ENCODE measurements around the genes C12orf56, XPOT, MSRB3 and IRAK3.

- RRBS, 2 experiments: no CpG with 5 or more reads among the region's 6 CpGs
These were observed 140.1 kb downstream of the MON2 start for GRCh38 chr12:62606358-62607467.

GRCh38 chr12:64293022-64293527 lies 71.0 kb upstream of the KICS2 start:
- RRBS, 2 experiments: no CpG with 5 or more reads among the region's 26 CpGs

- RRBS, 2 experiments: 92 to 98% methylated on average over 9 to 14 of the region's 78 CpGs
These were observed at the start of gene C12orf56 for GRCh38 chr12:64390209-64391203. C12orf56 (minus strand) TSS chr12:64390758.

DNA sequence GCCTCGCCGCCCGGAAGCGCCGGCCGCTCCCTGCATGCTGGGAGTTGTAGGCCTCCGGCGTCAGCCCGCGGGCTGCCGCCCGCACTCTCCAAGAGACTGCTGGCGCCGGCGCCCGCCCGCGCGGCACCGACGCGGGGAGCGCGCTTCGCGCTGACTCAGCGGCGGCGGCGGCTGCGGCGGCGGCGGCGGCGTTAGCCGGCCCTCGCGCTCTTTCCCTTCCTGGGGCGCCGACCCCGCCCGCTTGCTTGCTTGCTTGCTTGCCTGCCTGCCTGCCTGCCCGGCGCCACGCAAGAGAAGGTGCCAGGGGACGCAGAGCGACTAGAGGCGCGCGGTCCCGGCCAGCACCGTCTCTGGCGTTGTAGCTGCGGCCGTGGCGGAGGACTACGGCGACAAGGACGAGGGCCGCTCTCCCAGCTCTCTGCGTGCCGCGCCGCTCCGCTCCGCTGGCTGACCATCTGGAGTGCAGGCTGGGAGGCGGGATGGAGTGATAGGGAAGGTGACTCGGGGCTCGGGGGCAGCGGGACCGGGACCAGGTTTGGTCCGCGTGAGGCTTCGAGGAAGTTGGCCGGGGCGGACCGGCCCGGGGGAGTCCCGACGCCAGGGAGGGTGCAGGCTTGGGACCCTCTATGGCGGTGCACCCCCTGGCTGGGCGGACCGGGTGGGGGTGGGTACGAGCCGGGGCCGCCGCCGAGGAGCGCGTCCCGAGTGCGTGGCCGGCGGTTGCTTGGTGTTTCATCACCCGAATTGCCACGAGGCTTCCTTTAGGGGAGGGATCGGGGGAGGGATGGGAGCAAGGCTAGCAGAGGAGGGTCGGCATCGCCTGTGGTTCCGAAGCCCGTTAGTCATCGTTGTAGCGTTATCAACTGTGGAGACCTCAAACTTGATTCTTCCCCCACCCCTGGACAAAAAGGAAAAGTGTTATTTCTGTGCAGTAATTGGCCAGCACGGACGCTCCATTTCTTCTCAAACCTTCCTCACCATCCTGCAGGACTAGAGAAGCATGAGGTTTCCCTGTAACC lies at the start of gene XPOT:
Gene XPOT, plus strand, starts transcription at position 84 of the 1,019 bp plus-strand sequence.
- RRBS, 2 experiments: 1% methylated on average over 40 to 41 of the region's 106 CpGs

GRCh38 chr12:64405328-64405584 lies 1.1 kb downstream of the XPOT start:
- RRBS, 2 experiments: no CpG with 5 or more reads among the region's 7 CpGs

DNA sequence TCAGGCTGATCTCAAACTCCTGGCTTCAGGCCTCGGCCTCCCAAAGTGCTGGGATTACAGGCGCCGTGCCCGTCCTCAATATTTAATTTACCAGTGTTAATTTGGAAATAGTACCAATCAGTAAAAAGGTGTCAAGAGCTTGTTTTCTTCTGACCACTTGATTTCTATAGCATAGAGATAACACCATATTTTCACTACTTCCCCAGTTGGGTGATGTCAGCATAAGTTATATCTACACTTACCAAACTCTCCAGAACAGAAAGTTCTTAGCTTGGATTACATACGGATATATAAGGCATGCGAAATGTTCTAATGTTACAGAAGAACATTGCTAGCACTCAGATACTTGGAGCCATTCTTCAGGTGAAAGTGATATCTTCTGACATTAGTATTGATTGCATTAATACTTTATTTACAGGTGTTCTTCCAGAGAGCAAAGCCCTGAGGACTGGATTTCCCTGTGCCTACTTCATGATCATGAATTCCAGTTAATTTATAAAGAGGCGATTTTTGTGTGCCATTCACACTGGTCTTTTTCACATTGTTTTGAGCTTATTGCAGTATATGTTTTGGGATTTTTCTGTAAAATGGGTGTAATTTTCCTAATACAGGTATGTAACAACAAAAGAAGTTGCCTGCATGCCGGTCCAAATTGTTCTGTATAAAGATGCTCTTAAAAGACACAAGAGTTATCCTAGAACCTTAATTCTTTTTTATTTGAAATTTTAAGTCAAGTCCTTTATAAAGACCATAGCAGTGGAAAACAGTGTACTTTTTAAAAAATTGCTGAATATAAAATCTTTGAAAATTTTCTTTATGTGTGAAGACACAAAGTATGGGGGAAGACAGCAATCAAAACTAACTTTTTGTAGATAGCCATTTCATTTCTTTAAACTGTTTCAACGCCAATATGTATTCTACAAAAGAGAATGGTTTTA lies 4.0 kb upstream of the TBK1 start:
- RRBS, 2 experiments: no CpG with 5 or more reads among the region's 9 CpGs

GRCh38 chr12:64609845-64610426 lies 359 bp upstream of the RASSF3 start:
- RRBS, 2 experiments: under 1 to 2% methylated on average over 30 of the region's 53 CpGs

GRCh38 chr12:64674511-64674933 lies 64.2 kb downstream of the RASSF3 start:
- RRBS, 2 experiments: no CpG with 5 or more reads among the region's 8 CpGs

GRCh38 chr12:64681552-64682224 lies 71.4 kb downstream of the RASSF3 start:
- RRBS, 2 experiments: no CpG with 5 or more reads among the region's 5 CpGs

DNA sequence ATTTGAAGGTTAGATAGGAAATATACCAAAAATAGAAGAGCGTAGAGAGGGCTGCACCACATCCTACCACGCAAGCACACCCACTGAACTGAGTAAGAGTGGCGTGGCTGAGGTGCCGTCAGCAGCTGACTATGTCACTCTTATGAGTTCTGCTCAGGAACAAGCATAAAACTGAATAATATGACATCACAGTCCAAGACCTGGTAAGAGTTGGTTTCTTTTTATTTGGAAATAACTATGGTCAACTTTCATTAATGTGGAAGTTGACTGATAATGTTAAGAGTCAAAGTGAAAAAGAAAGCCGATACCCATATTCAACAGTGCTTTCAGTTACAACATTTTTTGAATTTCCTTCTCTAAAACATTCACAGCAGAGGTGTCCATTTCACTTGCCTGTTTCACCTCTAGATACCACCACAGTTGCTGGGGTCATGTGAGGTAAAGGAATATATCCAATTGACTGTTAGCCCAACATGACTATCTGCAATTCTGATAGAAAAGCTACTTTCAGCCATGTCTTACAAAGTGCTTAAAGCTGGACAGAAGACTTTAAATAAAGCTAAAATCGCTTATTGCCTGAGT lies 44.6 kb downstream of the GNS start:
- RRBS, 2 experiments: no CpG with 5 or more reads among the region's 6 CpGs

GRCh38 chr12:64780238-64781461 lies 21.4 kb upstream of the GNS start:
- RRBS, 2 experiments: under 1 to 1% methylated on average over 41 to 46 of the region's 132 CpGs

GRCh38 chr12:64824803-64825786 lies 648 bp downstream of the TBC1D30 start:
- RRBS, 2 experiments: 2 to 4% methylated on average over 19 of the region's 70 CpGs

- RRBS, 2 experiments: 2 to 3% methylated on average over 12 to 25 of the region's 73 CpGs
These were observed at the start of gene MSRB3 for GRCh38 chr12:65278363-65279197. MSRB3 (plus strand) TSS chr12:65278683.

DNA sequence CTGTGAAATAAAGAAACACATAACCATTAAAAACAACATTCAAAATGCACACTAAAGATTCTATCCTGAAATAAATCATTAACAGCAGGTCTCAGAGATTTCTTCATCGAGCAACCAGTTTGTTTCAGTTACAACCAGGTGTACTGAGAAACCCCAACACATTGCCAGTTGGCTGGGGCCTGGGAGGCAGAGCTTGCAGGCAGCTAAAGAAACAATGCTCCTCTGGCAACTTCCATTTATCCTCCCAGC lies 181.5 kb downstream of the MSRB3 start:
- RRBS, 2 experiments: no CpG with 5 or more reads among the region's 1 CpG

DNA sequence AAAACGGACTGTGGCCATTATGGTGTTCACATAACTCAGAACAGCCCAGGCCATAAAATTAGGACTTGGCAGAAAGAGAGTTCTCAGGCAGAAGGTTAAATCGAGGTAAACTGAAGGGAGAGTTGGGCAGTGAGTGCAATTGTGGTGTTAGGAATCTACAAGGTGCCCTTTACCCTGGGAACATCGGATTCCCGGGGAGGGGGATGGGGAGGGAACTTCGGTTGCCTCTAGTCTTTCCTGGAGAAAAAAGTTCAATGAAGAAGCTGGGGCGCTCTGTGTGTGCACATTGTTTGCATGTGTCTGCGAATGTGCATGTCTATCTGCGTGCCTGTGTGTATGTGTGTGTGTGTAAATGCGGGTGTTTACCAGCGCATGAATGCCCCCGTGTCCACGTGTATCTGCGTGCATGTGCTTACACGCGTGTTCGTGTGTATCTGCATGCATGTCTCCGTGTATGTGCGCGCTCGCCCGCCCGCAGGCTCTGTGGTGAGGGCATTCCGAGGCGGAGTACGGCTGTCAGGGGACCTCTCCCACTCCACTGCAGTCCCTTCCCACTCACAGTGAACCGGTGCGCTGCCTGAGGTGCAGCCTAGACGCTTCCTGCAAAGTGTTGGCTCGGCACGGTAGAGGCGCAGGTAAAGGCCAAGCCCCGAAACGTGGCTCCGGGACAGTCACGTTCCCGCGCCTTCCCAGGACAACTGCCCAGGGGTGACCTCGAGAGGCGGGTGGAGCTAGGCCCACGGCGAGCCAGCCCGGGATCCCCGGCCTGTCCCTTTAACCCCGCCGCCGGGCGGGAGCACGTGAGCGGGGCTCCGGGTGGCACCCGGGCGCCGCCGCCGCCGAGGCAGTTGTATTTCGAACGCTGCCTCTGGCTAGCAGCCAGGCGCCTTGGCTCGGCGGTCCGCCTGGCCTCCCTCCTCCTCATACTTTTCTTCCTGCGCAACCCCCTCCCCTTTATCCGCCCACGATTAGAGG lies 613 bp upstream of the HMGA2 start:
- RRBS, 2 experiments: under 1% methylated on average over 14 of the region's 65 CpGs

DNA sequence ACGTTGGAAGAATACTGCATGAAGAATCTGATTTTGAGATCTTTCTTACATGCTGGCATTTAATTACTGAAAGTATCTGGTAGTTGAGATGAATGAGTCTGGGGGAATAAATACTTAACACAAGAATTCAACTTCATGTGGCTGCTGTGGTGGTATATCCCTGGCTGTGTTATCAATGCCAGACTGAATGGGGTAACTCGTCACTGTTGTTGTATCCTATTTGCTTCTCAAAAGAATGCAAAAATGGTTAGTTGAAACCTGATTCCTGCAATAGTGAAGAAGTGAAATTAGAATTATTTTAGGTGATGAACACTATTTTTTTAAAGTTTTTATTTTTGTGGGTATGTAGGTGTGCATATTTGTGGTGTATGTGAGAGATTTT lies 72.5 kb downstream of the HMGA2 start:
- RRBS, 2 experiments: no CpG with 5 or more reads among the region's 2 CpGs

GRCh38 chr12:65936325-65936840 lies 112.1 kb downstream of the HMGA2 start:
- RRBS, 2 experiments: no CpG with 5 or more reads among the region's 6 CpGs

DNA sequence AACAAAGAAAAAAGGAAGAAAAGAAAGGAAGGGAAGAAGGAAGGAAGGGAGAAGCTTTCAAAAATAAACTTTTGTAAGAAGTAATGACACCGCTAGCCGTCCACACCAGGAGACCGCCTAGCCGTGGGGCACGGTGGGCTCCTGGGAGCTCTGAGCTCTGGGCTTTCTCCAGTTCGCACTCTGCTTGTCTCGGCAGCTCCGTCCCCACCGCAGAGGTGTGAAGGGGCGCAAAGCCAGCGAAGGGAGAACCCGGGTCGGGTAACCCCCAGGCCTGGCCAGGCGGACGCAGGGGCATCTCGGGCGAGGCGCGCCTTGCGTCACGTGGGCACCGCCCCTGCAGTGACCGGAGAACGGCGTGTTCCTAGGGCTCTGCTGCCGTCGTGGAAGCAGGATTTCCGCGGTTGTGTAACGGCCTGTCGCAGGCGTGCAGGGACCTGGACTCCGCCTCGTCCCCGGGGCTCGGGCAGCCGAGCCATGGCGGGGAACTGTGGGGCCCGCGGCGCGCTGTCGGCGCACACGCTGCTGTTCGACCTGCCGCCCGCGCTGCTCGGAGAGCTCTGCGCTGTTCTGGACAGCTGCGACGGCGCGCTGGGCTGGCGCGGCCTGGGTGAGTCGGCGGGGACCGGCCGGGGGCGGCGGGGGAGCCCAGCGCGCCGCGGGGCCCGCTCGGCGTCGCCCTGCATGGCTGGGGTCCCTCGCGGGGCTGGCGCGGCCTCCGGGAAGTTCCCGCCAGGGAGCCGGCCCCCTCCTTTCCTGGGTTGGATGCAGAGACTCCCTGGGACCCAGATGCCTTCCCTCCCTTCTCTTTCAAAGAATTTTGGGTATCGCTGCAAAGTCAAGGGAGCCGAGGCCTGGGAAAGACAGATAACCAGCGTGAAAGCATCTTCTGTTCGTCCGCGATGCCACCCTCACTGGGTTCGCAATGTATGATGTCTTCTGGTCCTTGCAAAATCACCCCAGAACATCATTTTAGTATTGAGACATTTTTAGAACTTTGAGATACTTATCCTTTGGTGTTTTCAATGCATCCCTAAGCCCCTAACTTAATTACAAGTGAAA lies at the start of gene IRAK3:
Gene IRAK3, plus strand, starts transcription at position 389 of the 1,059 bp plus-strand sequence.
- RRBS, 2 experiments: under 1 to 23% methylated on average over 27 of the region's 85 CpGs

GRCh38 chr12:66392303-66392874 lies 90.1 kb downstream of the HELB start:
- RRBS, 2 experiments: no CpG with 5 or more reads among the region's 6 CpGs

GRCh38 chr12:66578124-66578351 lies 100.8 kb downstream of the GRIP1 start:
- RRBS, 2 experiments: no CpG with 5 or more reads among the region's 5 CpGs

Data from NT2/D1 (cell line).